BJ (cell line): ENCODE measurements around a stretch of chr1.

GRCh38 chr1:93729455-93729800, 47.8 kb upstream of the BCAR3 start:
- CAGE, long polyA plus RNA = no peak
- RRBS = no CpG with 5 or more reads among the region's 3 CpGs

GRCh38 chr1:93775159-93775552, 93.5 kb upstream of the BCAR3 start:
- CAGE, long polyA plus RNA = no peak
- RRBS = no CpG with 5 or more reads among the region's 8 CpGs

- CAGE, long polyA plus RNA = no peak
- RRBS = no CpG with 5 or more reads among the region's 13 CpGs
These were observed 72.4 kb downstream of the ABCA4 start for GRCh38 chr1:94048204-94049226.

- CAGE, long polyA plus RNA = no peak
- RRBS = no CpG with 5 or more reads among the region's 15 CpGs
These were observed 24.9 kb downstream of the ABCA4 start for GRCh38 chr1:94095859-94096538.

DNA sequence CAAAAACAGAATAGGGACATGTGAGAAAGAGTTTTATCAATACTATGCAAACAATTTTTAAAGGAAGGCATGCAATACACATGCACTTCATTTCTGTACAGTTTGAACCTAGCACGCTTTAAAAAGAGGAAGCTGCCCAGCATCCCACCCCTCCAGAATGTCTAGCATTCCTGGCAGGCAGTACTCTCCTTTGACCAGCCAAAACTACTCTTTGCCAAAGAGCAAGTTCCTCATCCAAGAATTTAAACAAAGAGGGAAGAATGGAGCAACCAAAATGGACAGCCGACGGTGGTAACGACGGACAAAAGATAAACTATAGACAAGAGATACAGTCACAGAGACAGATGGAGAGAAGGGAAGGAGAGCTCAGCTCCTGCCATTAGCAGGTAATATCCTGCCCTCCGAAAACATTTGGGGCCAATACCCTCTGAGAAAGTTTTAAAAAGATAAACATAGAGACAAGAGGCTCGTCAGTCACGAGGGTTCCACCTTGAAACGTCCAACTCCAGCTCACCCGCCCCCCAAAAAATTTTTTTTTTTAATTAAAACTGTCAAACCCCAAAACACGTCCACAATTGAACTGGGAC, 1.1 kb downstream of the ARHGAP29 start:
- CAGE, long polyA plus RNA = no peak
- RRBS = no CpG with 5 or more reads among the region's 11 CpGs

DNA sequence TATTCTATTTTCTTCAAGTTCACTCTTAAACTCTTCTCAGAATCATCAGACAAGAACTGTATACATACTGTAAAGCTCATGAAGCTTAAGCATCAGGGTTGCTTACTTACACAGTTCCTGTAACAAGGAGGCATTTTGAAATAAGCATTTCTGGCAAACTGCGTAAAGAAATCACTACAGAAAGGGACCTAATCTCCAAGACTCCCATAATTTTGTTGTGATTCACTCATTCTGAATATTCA, 8.6 kb upstream of the ARHGAP29 start:
- CAGE, long polyA plus RNA = no peak
- RRBS = no CpG with 5 or more reads among the region's 1 CpG

GRCh38 chr1:94246339-94247054, 9.1 kb upstream of the ARHGAP29 start:
- CAGE, long polyA plus RNA = no peak
- RRBS = no CpG with 5 or more reads among the region's 16 CpGs

DNA sequence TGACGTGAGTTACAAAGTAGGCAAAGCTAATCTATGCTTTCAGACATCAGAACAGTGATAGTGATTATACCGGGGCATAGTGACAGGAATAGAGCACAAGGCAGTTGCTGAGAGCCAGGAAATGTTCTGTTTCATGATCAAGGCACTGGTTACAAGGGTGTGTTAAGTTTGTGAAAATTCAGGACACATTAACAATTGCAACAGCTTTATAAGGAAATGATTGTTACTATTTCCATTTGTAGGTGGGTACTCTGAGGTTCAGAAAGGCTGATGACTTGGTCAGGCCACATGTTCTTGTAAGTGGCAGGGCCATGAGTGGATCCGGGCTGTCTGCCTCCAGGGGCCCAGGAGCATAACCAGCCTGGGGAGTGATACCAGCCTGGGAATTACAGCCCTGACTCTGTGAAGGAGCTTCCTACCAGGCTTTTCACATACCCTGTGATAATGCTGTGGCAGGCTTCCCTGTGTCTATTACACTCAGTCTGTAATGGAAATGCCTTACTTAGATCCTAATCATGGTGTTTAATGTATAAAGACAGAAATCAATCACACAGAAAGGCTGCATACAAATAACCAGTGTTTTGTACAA, 59.0 kb upstream of the ABCD3 start:
- CAGE, long polyA plus RNA = no peak
- RRBS = no CpG with 5 or more reads among the region's 3 CpGs

GRCh38 chr1:94379494-94379993, 38.6 kb upstream of the ABCD3 start:
- CAGE, long polyA plus RNA = no peak
- RRBS = no CpG with 5 or more reads among the region's 5 CpGs

- CAGE, long polyA plus RNA = no peak
- RRBS = 1% methylated on average over 12 of the region's 57 CpGs
These were observed 625 bp downstream of the ABCD3 start for GRCh38 chr1:94418585-94419442.

GRCh38 chr1:94499338-94499648, 42.3 kb downstream of the F3 start:
- CAGE, long polyA plus RNA = no peak
- RRBS = no CpG with 5 or more reads among the region's 3 CpGs

DNA sequence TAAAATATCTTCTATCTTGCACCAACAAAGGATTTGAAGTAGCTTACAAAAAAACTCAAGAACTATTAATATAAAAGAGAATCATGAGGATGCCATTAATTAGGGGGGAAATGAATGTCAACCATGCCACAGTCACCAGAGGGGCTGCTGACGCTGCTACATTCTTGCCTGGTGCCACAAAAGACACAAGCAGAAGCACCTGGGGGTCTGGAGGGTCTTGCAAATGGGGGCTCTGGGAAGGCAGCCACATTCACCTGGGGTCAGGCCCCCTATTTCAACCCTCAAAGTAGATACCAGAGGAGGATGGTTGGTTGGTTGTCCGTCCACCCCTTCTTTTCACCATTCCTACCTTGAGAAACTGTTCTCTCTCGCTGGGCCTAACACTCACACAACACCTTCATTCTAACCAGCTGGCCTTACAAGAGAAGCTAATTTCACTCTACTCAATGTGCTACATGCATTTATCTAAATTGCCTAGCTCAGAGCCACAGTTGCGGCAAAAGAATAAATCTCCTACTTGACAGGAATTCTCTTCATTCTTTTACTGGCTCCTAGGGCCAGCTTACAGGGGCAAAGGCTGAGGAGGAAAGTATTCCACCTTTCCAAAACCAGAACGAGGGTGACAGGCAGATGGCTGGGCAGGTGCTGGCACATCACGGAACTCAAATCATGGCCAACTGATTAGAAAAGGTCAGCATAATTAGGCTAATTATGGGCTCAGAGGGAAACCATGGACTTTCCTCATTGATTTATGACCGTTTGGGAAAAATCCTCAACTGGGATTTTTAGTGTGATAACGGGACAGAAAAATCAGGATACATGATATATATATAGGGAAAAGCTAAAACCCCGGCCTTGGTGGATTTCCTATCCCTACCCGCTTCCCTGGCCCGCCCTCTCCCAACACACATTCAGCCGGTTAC, 6.5 kb downstream of the F3 start:
- CAGE, long polyA plus RNA = no peak
- RRBS = 76% methylated on average over 4 of the region's 12 CpGs

- CAGE, long polyA plus RNA = no peak
- RRBS = 2% methylated on average over 4 of the region's 24 CpGs
These were observed 745 bp upstream of the F3 start for GRCh38 chr1:94542164-94542843.

DNA sequence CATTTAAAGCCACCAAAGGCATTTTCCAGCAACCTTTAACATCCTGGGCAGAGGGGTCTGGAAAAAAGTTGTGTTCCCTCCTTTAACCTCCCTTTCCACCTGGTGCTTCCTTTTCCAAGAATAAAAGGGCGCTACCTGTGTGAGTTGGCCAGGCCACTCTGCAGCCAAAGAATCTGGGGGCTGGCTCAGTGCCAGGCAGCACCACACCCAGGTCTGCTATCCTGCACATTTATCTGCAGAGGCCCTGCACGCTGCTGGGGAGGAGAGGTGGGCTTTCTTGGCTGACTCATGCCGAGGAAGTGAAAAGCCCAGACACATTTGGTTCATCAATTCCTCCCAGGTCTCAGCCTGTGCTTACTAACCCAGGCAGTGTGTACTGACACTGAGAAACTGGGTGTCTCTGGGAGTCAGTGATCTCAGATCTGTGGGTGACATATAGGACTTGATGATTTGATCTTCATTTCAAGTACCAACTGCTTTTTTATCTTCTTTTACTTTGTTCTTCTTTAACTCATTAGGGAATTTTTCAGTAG, 79.9 kb upstream of the F3 start:
- CAGE, long polyA plus RNA = no peak
- RRBS = no CpG with 5 or more reads among the region's 3 CpGs

- CAGE, long polyA plus RNA = no peak
- RRBS = no CpG with 5 or more reads among the region's 9 CpGs
These were observed 36.7 kb upstream of the SLC44A3 start for GRCh38 chr1:94783305-94784097.

DNA sequence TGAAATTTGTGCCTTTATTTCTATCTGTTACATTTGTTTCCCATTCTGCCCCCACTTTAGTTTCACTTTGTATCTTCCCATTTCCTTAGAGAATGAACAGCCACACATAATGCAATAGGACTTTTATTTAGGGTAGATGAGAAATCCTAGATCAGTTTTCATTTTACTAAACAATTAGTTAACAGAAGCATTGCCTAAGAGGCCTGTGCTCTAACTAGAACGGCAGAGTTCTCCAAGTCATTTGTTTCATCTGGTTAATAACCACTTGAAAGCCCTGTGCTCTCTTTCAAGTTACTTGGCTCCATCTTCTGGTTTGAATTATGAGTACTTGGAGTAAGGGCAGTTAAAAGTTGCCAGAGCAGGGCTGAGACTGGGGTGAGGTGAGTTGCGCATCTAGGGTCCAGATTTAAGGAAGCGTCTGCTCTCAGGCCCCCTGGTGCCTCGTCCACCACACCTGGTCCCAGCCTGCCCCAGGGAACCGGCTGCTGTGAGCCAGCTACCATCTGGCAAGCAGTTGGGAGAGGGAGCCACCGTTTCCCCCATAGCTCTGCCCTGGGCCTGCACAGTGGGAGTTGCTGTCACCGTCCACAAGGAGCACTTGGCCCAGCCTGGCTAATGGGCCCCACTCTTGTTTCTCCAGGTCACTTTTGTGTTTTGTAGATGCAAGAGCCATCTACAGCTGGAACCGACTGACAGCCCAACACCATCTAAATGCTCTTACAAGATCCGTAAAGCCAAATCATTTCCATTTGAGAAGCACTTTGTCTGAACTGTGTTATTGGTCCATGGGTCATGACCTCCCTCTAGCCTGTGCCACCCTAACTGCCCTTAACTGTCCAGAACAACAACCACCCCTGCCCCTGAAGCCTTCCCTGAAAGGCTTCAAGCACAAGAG, 18.0 kb upstream of the SLC44A3 start:
- CAGE, long polyA plus RNA = no peak
- RRBS = no CpG with 5 or more reads among the region's 9 CpGs

GRCh38 chr1:94854304-94855333, 34.5 kb downstream of the SLC44A3 start:
- CAGE, long polyA plus RNA = no peak
- RRBS = 1% methylated on average over 7 of the region's 22 CpGs

DNA sequence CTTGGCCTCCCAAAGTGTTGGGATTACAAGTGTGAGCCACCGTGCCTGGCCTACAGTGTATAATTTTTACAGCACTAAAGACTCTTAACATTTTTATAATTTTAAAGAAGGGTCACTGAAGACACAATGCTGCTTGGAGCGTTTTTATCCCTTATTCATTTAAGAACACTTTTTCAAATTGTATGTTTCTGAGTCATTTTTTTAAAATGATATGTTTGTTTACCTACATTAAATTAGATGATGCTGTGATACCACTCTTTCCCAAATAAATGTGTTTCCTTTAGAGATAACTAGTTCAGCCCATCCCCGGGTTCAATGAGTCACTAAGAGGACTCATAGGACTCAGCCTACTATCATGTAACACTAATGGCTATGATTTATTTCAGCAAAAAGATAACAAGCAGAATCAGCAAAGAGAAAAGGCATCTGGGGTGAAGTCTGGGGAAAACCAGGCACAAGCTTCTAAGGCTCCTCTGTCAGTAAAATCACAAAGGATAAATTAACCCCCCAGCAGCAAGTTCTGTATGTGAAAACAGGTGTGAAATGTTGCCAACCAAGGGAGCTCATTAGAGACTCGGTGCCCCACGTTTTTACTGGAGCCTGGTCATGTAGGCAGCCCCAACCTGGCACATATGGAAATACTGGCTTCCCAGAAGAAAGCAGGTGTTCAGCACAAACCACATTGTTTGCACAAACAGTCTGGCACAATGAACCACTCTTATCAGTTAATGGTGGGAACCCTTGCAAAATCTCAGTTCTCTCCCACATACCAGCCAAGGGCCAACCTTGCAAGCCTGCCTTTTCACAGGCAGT, 22.8 kb upstream of the CNN3 start:
- CAGE, long polyA plus RNA = no peak
- RRBS = no CpG with 5 or more reads among the region's 5 CpGs

GRCh38 chr1:95023687-95024149, 49.0 kb downstream of the ALG14 start:
- CAGE, long polyA plus RNA = no peak
- RRBS = no CpG with 5 or more reads among the region's 3 CpGs

- CAGE, long polyA plus RNA = no peak
- RRBS = no CpG with 5 or more reads among the region's 3 CpGs
These were observed 5.2 kb downstream of the TLCD4 start for GRCh38 chr1:95122355-95122772.